Helper T cell (primary cell): ENCODE measurements around a stretch of chr14.

DNA sequence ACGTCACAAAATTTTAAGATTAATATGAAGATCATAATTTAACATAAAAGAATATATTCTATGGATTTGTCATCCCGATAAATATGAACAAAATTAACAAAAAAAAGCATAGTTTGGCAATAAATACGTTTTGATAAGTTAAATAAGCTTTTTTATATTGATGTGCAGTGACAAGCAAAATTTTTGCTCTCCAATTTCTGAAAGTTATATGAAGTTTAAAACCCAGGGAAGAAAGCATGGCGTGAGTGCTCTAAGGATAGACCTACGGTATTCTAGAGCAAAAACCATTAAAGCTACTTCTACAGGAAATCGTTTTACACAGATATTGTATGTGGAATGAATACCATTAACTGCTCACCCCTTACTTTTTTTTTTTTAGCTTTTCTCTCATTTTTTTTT, 4.6 kb downstream of the ZFP36L1 start:
- PRO-cap, 2 experiments, result no peak in any of the 2 experiments

- PRO-cap, 2 experiments, result peak in 2 of 2 experiments; most common plus-strand start chr14:68795236 (in 2); most common minus-strand start chr14:68795246 (in 1)
Observed at GRCh38 chr14:68795128-68795585, 2.3 kb upstream of the ZFP36L1 start.

- PRO-cap, 2 experiments, result peak in 1 of 2 experiments; most common plus-strand start chr14:68815850 (in 1); most common minus-strand start chr14:68815821 (in 1)
Observed at GRCh38 chr14:68815746-68816279, 22.9 kb upstream of the ZFP36L1 start.

DNA sequence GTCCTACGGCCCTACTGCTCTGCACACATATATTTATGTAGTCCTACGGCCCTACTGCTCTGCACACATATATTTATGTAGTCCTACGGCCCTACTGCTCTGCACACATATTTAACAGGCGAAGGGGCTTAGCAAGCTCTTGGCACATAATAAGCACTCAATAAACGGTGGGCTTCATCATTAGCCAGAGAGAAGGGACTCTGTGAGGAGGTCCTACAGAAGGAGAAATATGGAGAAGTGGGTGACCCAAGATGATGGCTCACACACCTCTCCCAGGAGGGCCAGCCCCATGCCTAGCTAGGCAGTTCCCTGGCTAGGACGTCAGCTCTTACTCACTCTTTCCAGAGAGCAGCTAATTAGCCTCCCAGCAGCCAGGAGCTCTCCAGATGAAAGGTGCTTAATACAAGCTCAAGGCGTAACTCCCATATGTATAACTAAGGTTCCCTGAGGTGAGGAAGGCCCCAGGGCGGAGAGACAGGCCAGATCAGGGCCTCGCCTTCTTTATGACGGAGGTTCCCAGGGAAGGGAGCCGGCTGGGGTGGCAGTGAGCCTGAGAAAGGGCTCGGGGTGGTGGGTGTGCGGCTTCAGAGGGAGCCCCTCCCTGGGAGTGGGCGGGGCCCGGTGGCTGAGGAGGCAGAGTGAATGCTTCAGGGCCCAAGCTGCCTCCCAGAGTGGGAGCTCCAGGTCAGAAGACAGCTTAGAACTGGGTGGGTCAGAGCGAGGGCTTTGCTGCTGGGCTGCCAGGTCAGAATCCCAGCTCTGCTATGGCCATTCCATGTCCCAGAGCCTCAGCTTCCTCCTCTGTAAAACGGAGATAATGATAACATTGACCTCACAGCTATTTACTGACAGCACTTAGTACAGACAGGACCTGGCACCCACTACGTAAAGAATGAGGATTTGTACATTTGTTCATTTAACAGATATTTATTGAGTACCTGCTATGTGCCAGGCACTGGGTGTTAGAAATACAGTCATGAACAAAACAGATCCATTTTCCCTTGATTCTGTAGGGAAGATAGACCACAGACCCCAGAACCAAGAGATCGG, 26.5 kb upstream of the ZFP36L1 start:
- PRO-cap, 2 experiments, result no peak in any of the 2 experiments

GRCh38 chr14:68843148-68844394, 50.7 kb upstream of the ZFP36L1 start:
- PRO-cap, 2 experiments, result no peak in any of the 2 experiments

DNA sequence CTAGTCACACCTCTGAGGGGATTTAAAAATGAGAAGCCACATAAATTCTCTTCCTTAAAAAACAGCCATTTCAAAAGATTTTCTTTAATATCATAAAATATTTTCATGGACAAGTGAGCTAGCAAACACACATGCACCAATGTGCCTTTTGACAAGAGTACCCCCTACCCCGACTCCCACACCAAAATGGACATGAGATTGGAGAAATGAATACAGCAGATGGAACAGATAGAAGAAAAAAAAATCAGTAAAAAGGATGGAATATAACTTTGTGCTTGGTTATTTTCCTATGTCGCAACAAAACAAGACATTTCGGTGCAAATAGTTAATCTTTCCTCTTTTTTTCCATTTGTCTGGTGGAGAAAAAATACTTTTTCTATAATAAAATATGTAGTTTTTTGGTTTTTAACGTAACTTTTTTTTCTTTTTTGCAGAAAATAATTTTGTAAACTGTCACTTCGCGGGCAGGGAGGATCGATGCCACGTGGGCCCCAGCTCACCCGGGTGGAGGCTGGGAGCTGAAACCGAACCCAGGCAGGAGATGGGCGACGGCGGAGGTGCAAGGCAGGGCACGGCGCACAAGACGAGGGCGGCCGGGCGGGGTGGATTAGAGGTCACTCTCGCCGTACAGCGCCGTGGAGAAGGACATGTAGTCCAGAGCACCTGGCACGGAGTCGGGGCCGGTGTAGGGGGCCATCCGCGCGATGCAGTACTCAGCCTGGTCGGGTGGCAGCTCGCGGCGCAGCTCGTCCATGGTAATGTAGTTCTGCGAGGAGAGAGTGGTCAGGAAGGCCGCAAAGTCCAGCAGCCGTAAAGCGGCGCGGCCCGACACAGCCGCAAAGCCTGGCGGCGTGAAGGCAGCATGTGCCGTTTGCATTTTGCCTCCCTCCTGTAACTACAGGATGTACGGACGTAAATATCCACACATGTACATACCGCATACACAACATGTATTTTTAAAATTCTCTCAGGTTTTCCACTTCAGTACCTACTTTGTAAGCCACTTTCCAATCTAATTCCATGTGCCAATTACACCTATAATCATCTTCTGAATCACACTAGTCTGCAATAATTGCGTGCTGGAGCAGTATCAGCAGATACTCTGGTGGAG, 81.7 kb upstream of the ZFP36L1 start:
- PRO-cap, 2 experiments, result peak in 1 of 2 experiments; most common minus-strand start position 762 of the sequence (in 1)

DNA sequence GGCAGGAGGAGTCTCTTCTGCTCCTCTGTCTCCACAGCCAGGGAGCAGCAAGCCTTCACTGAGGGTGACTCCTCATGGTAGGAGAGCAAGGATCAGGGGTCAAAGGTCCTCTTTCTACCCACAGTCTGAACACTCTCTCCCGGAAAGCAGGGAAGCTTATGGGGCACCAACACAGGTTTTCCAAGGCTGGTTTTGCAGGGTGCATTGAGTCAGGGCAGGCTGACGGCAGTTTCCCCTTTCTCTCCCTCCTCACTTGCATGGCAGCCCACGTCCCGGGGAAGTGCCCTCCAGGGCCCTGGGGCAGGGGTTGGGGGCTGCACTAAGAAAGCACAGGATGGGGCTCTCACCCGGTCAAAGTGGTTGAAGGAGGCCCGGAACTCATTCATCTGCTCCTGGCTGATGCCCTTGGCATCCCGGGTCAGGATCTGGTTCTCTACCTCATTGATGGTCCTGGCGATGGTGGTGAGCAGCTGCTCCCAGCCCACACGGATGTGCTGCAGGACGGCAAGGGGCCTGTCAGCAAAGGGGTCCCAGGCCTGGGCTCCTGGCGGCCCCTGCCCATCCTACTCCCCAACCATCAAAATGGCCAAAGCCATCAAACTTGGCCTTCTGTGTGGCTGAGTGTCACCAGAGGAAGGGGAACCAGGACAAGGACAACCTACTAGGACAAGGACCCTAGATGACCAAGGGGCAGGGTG, 86.9 kb upstream of the ZFP36L1 start:
- PRO-cap, 2 experiments, result no peak in any of the 2 experiments

GRCh38 chr14:68941621-68942322, 37.3 kb downstream of the ACTN1 start:
- PRO-cap, 2 experiments, result no peak in any of the 2 experiments

GRCh38 chr14:68964357-68964777, 14.7 kb downstream of the ACTN1 start:
- PRO-cap, 2 experiments, result no peak in any of the 2 experiments

DNA sequence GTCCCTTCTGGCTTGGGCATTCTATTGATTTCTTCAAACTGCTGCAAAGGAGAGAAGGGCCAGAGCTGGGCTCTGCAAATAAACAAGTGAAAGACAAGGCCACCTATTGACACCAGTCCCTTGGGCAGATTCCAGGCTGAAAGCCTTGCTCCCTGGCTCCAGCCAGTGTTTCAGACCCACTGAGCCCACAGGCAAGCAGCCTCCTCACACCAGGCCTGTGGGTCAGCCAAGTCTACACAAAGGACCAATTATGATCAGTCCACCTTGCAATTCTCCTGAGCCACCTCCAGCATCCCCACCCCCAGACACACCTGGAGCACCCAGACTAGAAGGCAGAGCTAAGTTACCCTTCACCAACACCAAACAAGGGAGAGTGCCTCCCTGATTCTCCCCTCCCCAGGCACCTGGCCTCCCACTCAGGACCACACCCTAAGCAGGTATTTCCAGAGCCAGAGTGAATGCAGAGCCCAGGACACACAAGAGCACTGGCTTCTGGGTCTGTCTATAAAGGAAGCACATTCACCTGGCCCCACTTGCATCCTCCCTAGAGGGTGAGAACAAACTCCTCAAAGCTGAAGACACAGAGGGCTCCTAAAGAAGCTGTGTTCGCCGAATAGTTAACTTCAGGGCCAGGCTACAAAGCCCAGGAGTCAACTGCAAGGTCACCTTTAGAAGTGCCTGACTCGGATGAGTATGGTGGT, 13.7 kb downstream of the ACTN1 start:
- PRO-cap, 2 experiments, result no peak in any of the 2 experiments

GRCh38 chr14:68966497-68966804, 12.7 kb downstream of the ACTN1 start:
- PRO-cap, 2 experiments, result no peak in any of the 2 experiments

GRCh38 chr14:68976085-68976991, 2.8 kb downstream of the ACTN1 start:
- PRO-cap, 2 experiments, result no peak in any of the 2 experiments

DNA sequence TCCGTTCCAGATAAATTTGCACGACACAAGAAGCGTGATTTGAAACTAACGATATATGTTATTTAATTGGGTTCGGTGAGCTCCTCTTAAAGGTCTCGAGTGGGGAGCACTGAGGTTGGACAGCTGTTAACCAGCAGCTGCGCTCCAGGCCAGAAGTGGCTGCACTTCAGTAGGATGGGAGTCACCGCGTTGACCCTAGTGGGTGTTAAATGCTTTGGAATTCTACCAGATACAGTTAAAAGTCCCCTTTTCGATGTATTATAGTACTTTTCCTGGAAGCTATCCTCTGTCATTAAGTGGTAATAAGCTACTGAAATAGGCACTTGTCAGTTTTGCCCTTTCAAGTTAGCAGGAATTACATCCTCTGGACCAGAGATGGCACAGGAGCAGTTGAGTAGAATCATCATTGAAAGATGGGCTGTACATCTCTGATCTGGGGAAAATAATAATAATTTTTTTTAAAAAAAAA, 1.1 kb upstream of the DCAF5 start:
- PRO-cap, 2 experiments, result no peak in any of the 2 experiments

DNA sequence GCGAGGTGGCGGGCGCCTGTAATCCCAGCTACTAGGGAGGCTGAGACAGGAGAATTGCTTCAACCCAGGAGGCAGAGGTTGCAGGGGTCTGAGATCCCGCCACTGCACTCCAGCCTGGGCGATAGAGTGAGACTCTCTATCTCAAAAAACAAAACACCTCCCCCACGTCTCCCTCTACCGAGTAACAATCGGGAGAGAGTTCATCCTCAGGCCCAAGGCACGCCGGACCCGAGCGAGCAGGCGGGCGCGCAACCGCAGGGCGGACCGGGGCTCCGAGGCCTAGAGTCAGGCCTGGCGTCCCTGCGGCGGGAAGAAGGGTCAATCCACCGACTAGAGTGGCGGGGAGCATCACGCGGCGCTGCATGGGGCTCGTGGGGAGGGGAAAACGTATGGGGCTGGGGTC, 321 bp downstream of the ERH start:
- PRO-cap, 2 experiments, result no peak in any of the 2 experiments

GRCh38 chr14:69399083-69399397, 548 bp downstream of the SLC39A9 start:
- PRO-cap, 2 experiments, result no peak in any of the 2 experiments

DNA sequence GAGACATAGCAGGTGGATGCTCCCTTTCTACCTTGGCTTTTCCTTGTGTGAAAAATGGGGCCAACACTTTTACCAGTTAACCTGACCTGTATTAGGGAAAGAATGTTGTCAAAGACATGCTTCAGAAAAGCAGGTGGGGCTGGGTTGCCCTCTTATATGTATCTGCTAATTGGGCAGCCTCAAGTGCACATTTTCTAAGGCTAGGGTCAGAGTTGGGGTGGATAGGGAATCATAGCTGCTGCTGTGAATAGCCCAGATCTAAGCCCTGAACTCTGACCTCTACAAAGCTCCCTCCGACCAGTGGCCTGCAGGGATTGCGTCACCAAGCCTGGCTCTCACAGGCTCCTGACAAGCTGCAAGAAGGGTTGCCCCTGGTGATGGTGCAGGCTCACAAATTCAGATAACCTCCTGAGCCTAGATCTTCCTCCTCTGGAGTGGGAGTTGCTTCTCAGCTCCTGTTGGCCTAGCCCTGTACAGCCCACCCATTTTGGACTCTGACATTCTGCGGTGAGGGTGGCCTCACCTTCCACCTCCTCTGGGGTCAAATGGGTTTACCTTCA, 5.2 kb upstream of the SUSD6 start:
- PRO-cap, 2 experiments, result no peak in any of the 2 experiments

GRCh38 chr14:69615230-69616236, 4.1 kb downstream of the SUSD6 start:
- PRO-cap, 2 experiments, result peak in 2 of 2 experiments; most common plus-strand start chr14:69615517 (in 1); most common minus-strand start chr14:69615725 (in 2)

GRCh38 chr14:69653831-69654621, 42.6 kb downstream of the SUSD6 start:
- PRO-cap, 2 experiments, result no peak in any of the 2 experiments

DNA sequence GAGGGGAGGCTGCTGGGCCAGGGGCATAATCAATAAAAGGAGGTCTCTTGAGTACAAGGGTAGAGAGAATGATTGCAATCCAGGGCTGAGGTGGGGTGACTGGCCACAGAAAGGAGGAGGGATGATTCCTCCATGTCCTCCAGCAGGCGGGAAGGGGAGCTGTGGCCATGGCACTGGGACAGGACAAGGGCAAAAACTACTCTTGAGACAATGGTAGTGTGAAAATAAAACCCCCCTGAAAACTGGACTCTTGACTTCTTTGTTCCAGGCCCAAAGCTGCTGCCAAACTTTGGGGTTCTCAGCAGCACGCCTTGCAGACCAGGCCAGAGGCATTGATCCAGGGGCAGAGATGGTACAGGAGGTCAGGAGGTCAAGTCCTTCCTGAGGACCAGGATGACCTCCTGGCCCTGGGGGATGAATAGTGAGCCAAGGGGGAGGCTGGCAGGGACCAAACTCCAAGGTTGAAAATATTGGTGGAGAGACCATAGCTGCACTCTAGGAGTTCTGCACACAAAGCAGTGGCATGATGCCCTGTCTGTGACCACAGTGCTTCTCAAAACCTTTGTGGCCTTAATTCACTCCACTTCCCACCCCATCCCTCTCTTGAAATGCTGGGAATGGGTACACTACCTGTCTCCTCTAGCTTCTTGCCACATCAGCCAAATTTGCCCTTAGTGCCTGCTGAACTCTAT, 12.2 kb downstream of the SLC10A1 start:
- PRO-cap, 2 experiments, result no peak in any of the 2 experiments

GRCh38 chr14:69792918-69793534, 4.0 kb downstream of the SLC10A1 start:
- PRO-cap, 2 experiments, result no peak in any of the 2 experiments